B cell (primary cell): ENCODE measurements around the genes TMEM225, OR8D4 and OR8B2.

DNA sequence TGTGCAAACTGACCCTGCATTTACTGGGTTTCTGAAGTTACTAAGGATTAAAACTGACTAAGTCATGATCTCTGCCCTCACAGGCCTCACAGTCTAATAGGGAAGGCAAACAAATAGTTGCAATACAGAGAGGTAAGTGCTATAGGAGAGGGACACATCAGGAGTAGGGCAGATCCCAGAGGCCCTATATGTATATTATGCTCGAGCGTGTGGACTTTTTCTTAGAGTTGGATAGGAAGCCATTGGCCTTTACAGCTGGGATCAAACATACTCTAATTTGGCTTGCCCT is 183.9 kb downstream of the BLID start:
- PRO-cap, result no peak
- CAGE, long polyA plus RNA, result no peak

- PRO-cap, result no peak
- CAGE, long polyA plus RNA, result no peak
These were observed 91.6 kb upstream of the BLID start for GRCh38 chr11:122207386-122208326.

GRCh38 chr11:122336195-122336822 is 220.3 kb upstream of the BLID start:
- PRO-cap, result no peak
- CAGE, long polyA plus RNA, result no peak

DNA sequence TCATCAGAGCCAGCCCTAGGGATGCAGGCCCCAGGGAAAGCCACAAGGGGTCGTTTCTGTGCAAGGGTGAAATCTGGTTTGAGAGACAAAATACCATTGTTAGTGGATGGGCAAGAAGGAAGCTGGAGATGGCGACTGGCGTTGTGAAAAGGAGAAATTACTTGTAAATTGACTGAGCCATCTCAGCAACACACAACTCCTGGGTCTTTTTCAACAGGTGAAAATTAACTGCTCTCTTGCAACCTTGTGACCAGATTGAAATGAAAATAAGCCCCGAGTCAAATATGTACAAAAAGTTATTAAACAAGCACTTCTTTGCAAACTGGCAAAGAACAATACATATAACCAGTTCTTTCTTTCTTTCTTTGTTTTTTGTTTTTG is 26.4 kb upstream of the UBASH3B start:
- PRO-cap, result no peak
- CAGE, long polyA plus RNA, result no peak

GRCh38 chr11:122696450-122697153 is 41.1 kb downstream of the UBASH3B start:
- PRO-cap, result no peak
- CAGE, long polyA plus RNA, result no peak

- PRO-cap, result no peak
- CAGE, long polyA plus RNA, result no peak
These were observed 81.1 kb downstream of the UBASH3B start for GRCh38 chr11:122736407-122737198.

- PRO-cap, result no peak
- CAGE, long polyA plus RNA, result no peak
These were observed 88.3 kb upstream of the CRTAM start for GRCh38 chr11:122749933-122750458.

DNA sequence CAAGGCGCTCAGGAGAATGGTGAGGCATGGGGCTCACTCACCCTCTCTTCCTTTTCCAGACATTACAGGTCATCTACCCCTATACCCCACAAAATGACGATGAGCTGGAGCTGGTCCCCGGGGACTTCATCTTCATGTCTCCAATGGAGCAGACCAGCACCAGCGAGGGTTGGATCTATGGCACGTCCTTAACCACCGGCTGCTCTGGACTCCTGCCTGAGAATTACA is 49.3 kb upstream of the CRTAM start:
- PRO-cap, result no peak
- CAGE, long polyA plus RNA, result no peak

DNA sequence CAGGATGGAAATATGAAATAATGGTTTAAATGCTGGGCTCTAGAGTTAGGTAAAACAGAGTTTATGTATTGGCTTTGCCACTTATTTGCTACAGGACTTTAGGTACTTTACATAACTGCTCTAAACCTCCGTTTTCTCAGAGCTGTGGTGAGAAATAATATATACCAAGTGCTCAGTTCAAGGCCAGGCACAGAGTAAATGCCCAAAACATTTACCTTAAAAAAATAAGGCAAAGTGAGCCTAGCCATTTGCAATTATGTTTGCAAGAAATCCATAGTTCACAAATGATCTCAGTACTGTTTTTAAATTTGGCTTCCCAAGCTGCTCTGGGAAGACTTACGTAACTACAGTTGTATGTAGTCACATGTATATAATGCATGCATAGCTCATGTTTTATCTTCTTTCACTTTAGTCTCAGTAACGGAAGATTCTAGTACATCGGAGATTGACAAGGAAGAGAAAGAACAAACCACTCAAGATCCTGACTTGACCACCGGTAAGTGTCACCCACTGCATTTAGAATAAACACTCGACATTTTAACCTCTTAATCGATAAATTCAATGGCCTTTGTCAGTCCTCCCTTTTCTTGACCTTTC is 18.2 kb upstream of the JHY start:
- PRO-cap, result no peak
- CAGE, long polyA plus RNA, result no peak

DNA sequence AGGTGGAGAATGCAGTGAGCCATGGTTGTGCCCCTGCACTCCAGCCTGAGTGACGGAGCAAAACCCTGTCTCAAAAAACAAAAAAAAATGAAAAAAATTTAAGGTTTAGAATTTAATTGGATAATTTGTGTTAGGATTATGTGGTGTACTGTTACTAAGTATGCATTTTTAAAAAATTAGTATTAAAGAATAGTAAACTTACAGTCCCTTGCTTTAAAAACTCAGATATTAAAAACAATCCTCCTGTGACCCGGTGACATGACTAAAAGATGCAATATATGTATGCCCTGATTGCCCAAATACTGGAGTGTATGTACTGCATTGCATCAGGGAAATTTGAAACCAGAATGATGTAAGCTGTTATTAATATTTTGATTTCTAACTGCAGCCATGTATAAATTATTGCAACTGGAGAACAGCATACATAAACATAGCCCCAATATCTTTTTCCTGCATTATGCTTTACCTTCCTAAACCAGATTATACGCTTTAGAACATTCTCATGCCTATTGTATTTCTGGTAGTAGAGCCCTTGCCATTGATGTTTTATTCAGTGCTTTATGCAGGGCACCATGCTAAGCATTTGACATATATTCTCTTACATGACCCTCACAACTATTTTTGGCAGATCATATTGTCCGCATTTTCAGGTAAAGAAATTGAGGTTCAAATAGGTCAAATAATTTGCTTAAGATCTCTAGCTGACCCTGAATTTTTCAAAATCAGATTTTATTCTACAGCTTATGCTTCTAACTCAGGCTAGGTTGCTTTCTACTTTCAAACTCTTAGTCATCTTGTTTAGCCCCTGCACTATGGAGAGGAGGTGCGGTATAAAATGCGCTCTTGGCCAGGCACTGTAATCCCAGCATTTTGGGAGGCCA is 3.8 kb upstream of the HSPA8 start:
- PRO-cap, result no peak
- CAGE, long polyA plus RNA, result no peak

- PRO-cap, result no peak
- CAGE, long polyA plus RNA, result no peak
These were observed 1.3 kb downstream of the CLMP start for GRCh38 chr11:123193558-123194299.

GRCh38 chr11:123194300-123194663 is 766 bp downstream of the CLMP start:
- PRO-cap, result no peak
- CAGE, long polyA plus RNA, result no peak

GRCh38 chr11:123430757-123431606 is 913 bp downstream of the GRAMD1B start:
- PRO-cap, result no peak
- CAGE, long polyA plus RNA, result no peak

DNA sequence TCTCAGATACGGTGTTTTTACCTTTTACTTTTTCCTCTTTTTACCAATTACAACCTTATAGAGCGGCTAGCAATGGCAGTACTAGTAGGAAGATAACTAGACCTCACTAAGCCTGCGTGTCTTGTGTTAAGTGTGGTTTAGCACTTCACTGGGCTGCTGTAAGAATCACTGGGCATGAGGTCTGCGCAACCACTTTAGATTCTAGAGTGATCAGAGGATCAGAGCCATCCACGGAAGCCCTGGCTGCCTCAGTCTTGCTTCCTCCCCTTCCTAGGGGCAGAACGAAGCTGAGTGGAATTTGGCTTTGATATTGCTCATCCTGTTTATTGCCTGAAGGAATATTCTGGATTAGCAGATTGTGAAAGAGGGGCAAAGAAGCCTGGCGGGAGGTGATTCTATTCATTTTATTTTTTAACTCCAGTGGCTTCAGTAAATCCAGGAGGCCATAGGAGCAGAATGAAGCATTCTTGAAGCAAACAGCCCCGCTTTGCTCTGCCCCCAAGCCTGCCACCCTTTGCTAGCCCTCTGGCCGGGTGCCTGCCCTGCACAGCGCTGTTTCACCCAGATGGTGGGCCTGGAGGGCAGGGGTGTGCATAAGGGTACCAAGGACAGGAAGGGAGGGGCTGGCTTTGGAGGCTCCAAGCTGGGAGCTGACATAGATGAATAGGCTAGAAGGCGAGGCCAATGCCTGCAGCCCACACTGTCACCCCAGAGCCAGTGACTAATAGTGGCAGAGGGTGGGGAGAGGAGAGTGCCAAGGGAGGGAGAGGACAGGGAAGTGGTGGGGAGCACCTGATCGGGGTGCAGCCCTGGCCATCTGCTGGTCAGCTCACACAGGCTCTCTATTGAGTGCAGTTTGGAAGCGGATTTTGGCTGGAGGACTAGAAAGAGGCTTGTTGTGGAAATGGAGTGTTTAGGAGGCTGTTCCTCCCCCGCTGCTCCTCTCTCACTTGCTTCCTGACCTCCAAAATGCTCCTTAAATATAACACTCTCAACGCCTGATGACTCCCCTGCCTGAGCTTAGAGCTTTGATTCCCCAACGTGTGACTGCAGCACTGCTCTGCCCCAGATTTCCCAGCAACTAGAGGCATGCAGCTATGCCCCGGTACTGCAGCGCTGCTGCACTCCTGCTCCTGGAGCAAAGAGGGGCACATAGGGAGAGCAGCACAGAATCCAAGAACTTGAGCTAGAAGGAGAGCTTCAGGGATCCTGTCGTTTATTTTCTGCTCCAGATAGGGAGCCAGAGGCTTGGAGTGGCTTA is 88.9 kb downstream of the GRAMD1B start:
- PRO-cap, result no peak
- CAGE, long polyA plus RNA, result no peak

DNA sequence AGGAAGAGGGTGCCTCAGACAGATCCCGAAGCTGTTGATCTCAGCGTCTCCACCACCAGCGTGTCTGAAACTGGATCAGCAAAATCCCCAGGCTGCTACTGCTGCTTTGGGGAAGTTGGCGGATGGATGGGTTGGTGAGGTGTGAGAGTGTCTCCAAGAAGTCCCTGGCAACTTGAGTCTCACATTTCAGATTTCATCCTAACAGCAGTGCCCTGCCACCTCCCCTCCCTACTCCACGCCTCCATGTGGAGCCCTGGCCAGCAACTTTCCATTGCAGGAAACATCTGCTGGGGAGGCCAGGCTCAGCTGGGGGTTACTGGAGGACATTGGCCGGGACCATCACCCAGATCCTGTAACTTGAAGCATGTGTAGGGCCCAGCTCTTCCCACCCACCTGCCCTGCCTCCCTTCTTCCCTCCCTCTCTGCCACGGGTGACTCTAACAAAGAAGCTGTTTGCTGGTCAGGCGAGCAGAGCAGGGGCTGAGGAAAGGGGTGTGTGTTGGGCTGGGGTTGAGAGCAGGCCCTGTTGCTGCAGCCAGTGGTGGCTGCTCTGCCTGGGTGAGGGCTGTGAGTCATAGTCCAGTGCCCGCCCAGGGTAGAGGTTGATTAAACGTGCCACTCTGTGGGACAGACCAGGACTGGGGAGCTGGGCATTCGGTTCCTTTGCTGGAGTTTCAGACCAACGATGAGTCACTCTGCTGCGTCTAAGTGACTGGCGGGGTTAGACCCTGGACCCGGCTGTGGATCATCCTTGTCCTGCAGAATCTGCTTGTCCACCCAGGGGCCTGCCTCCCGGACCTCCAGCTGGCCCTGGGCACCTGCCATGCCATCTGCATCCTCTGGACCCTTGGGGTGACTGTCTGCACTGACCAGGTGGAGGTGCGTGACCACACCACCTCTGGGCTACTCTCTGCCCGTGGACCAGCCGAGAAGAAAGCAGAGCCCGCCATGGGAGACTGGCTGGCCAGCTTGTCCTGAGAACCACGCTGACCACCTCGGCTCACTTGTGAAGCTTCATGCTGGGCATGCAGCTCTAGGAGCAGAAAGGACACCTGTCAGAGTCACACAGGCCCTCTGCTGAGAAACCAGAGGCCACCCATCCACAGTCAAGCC is 63.9 kb downstream of the SCN3B start:
- PRO-cap, result no peak
- CAGE, long polyA plus RNA, result no peak

DNA sequence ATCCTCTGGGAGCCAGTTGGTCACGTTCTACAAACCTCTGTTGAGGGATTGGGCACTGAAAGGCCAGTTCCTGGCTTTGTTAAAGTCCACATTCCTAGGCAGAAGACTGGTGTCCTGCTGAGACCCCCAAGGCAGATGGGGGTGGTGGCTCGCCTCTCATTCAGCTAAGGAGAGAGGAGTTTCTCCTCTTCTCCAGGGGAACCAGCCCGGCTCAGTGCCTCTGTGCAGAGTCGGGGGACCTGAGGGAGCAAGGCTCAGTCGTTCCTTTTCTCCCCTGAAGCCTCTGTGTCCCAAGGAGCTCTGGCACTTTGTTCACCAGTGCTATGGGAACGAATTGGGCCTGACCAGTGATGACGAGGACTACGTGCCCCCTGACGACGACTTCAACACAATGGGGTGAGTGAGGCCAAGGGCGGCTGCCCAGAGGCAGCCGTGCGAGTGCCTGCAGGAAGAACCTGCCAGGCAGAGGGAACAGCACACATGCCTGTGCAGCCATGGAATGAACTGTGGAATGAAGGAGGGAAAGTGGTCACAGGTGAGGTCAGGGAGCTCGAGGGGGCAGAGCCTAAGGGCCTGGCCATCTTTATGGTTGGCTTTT is 51.2 kb downstream of the SCN3B start:
- PRO-cap, result no peak
- CAGE, long polyA plus RNA, result no peak

GRCh38 chr11:123797100-123797973 is 8.8 kb downstream of the OR6M1 start:
- PRO-cap, result no peak
- CAGE, long polyA plus RNA, result no peak

DNA sequence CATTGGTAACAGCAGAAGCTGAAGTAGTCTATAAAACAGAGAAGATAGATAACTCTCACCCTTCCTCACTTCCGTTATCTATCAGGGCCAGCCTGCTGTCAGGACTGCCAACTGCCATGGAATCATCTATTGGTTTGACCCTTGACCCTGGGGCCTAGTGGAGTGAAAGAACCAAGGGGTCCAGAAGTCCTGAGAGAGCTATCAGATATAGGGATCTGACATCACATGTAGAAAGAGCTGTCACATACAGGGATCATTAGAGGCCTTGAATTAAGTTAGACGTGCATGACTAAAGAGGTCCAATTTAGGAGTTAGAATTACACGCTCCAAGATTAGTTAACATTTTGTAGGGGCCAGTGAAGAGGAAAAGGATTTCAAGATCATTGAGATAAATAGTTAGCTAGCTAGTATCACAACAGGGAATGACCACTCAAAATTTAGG is at the start of gene TMEM225:
Gene TMEM225 (minus strand): TSS at position 136 of the 442 bp plus-strand sequence.
- PRO-cap, result no peak
- CAGE, long polyA plus RNA, result no peak

DNA sequence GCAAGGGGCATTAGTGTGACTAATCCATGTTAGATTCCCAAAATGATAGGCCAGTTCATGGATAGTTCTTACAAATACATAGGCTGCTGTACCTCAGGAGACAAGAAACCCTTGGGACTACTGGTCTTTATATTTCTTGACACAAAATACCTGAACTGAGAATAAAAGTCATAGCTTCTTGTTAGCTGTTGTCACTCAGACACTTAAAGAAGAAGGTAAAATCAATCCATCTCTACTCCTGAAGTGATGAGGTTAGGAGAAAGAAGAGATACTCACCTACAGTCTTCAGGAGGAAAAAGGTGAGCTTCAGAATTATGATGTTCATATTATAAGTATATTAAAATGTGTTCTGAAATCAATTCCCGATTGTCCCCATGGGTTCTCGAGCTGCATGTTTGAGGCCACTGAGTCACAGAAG is at the start of gene OR8D4:
Gene OR8D4 (plus strand): TSS at position 209 of the 418 bp plus-strand sequence.
- PRO-cap, result no peak
- CAGE, long polyA plus RNA, result no peak

DNA sequence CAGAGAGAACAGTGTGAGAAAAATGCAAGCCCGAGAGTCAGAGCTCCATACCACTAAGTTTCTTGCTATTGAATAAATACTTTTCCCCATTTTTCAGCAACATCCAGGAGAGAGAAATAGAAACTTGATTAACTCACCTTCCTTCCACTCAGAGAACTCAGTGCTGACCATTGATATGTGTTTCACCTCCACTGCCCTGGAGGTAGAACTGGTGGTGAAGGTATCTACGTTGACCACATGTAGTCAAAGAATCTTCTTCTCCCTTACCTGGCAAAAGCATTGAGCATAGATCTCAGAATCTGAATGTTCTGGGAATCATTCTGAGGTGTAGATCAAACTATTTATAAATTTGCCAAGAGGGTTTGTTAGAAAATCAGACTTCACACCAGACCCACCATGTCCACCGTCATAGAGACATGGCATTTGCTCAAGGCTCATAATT is at the start of gene OR8B2:
Gene OR8B2 (minus strand): TSS at position 263 of the 442 bp plus-strand sequence.
- PRO-cap, result no peak
- CAGE, long polyA plus RNA, result no peak